GM23248 (cell line): ENCODE results near the gene PIP5K1B.

- RAMPAGE, long total RNA: no peak
Measured at GRCh38 chr9:67711297-67711776, 147.4 kb upstream of the ANKRD20A1 start.

DNA sequence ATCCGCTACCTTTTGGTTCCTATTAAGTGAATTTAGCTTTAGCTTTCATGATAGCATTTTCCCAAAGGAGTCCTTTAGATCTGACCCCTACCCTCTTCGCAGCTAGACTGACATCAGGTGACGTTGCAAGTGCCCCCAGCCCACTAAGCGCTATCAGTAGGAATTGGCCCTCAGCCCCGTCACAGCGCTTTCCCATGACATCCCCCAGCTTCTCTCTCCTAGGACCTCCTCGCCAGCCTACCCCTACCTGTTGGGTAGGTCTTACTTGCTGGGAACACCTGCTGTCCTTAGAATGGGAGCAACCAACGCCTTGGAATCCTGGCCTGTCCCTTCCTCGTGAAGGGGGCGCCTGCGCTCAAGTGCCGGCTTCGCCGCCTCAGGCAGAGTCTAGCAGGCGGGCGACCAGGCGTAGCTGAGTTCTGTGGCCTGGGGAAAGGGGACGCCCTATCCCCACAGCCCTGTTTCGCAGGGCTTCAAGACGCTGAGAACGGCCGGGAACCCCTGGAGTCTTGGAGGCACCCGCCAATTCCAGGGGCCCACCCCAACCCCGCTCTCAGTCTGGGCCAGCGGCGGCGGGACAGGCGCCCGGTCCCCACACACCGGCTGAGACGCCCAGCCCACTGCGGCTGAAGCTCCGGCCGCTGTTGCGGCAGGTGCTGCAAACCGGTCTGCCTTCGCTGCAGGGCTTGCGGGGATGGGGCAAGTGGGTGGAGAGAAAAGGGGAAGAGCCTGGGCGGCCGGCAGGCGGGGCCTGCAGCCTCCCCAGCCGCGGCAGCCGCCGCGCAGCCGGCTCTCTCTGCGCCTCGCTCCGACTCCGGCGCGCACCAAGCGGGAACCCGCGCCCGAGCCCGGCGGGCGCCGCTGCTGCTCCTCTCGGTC is at the start of gene PIP5K1B:
PIP5K1B (plus strand) TSS at position 793 of the 879 bp plus-strand sequence.
- RAMPAGE, long total RNA: no peak

GRCh38 chr9:68714951-68715513 is 10.0 kb downstream of the PIP5K1B start:
- RAMPAGE, long total RNA: no peak

- RAMPAGE, long total RNA: no peak
Measured at GRCh38 chr9:68749317-68750099, 30.4 kb upstream of the PABIR1 start.

- RAMPAGE, long total RNA: no peak
Measured at GRCh38 chr9:68784547-68785260, 4.8 kb downstream of the PABIR1 start.

- RAMPAGE, long total RNA: no peak
Measured at GRCh38 chr9:68798320-68799033, 18.6 kb downstream of the PABIR1 start.

DNA sequence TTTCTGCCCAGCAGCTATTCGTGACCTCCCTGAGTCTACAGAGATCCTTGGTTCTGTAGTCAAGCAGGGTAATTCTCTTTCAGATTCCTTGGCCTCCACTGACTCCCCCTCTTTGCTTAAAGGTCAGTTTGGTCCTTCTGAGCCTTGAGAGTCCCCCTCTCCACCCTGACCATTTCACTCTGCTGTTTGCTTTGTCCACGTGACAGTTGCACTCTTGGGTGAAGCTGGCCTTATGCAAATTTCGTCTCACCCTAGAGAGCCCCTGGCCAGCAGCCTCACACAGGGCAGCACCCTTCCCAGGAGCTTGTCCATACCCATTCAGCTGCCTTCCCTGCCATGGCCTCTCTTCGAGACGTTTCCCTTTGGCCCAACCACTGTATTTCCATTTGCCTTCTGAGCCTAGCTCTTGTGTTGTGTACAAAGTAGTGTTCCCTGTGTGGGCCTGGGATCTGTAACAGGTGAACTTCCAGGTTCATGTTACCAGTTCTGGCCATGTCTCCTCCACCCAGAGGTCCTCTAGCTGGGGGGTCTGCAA is 63.7 kb downstream of the PRKACG start:
- RAMPAGE, long total RNA: no peak

DNA sequence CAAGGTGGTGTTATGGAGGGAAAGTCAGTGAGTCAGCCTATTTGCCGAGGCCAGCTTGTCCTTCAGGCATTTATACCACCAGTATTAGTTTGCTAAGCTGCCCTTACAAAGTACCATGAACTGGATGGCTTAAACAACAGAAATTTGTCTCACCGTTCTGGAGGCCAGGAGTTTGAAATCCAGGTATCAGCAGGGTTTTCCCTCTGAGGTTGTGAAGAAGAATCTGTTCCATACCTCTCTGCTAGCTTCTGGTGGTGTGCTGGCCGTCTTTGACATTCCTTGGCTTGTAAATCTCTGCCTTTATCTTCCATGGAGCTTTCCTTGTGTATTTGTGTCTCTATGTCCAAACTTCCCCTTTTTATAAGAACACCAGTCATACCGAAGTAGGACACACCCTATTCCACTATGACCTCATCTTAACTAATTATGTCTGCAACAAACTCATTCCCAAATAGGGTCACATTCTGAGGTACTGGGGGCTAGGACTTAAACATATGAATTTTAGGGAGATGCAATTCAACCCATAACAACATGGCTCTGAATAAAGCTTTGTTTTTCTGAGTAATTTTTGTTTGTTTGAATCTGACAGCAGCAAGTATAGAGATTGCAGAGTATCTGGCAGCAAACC is 38.3 kb downstream of the PRKACG start:
- RAMPAGE, long total RNA: no peak

DNA sequence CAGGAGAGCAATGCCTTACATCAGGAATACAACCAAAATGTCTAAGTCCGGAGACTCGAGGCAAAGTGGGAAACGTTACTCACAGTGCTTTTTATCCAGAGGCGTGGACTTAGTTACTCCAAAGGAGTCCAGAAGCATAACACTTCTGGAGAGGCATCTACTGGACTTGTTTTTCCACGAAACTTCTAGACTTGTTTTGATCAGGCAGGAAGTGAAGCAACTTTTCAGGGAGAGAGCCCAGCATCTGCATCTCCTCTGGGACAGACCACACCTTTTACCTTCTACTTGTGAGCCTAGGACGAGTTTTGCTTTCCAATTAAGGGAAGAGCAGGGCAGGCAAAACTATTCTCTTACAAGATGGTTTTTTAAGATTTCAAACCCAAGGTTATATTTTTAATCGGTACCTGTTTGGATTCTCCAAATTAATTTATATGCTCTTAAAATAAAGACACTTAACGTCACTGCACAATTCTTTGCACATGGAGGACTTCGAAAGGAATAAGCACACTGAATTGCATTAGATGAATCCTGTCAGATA is 1.1 kb upstream of the TJP2 start:
- RAMPAGE, long total RNA: no peak

DNA sequence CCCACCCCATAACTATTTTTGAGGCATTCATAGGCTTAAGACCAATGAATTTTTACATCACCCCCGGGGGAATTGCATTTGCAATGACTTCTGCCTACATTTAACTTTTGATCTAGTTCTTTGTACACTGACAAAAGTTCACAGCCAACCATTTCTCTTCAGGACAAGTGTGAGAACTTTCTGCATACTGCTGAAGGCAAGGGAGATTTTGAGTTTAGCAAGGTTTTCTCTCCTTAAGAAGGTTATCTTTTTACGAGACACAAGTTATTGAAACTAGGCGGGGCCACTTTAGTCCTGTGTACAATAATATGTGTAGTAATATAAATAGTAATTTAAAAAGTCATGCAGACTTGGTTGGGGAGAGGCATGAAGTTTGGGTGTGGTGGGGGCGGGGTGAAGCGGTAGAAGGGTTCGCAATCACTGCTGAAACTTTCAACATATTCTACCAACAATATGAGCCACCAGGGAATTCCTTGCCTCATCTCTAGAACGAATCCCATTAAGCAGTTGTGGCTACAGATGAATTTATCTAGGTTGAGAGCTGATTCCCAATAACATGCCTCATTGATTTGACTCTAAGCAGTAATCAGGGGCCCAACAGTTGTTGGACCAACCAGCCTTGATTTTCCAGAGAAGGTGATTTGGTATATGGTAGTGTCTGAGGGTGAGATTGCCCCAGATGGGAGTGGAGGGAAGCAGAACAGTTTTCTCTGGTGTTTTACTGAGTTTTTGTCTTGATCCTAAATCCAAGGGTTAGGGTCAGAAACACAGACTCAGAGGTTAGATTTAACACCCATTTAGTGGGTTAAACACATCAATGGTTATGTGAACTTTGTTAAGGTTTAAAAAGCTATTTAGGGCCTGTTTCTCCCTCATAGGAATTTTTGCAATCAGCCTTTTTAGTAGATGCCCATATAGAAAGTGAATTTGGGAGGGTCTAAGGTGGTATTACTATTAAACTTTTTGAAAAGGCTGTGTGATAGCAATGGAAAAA is 2.8 kb downstream of the TJP2 start:
- RAMPAGE, long total RNA: no peak

GRCh38 chr9:69204132-69205484 is 30.5 kb downstream of the TJP2 start:
- RAMPAGE, long total RNA: no peak

DNA sequence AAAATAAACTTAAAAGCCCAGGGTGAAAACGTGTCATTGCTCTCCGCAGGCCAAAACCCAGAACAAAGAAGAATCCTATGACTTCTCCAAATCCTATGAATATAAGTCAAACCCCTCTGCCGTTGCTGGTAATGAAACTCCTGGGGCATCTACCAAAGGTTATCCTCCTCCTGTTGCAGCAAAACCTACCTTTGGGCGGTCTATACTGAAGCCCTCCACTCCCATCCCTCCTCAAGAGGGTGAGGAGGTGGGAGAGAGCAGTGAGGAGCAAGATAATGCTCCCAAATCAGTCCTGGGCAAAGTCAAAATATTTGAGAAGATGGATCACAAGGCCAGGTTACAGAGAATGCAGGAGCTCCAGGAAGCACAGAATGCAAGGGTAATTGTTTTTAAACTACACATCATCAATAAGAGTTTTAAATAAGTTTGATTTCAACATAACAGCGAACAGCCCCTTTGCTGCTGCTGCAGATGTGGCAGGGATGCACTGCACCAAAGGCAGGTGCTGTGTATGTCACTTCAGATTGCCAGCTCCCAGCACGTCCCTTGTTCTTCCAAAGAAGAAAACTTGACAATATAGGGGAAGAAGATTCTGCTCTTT is 73.9 kb upstream of the ENTREP1 start:
- RAMPAGE, long total RNA: no peak

DNA sequence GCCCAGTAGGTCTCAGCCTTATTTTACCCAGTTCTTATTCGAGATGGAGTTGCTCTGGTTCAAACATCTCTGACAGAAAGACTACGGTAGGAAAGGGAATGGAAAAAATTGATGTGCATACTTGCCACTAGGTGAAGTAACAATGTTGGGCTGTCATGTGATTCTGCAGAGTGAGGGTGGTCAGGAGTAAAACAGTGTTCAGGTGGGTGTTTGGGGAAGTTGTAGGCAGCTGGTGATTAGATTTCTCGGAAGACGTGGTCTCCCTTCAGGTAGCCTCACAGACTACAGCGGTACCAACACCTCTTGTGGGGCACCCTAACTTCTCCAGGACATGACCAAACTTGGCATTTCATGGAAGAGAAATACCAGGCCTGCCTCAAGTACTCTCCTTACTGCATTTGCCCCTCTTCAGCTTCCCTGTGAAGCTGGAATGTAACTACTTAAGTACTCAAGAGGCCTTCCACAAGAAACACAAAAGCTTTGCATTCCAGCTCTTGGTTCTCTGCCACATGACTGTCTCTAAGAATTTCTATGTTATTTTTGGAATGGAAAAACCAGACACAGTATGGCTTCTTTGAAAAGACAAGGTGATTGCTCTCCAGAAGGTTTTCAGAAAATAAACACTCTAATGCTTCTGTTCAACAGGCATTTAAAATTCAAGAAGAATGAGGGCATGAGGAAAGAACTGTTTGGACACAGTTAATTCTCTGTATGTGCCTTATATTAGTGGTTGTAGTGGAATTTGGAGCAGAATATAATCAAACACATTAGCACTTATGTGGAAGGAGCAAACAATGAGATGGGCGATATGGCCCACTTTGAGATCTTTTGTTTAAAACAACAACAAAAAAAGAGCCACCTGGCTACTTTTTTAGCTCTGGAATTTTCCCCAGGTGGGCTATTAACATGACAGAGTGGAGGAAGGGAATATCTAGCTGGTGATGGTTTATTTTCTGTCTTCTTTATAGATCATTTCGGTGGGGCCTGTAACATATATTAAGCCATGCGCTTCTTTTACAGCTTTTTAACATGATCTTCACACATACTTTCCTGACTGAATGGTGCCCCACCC is 17.2 kb upstream of the ENTREP1 start:
- RAMPAGE, long total RNA: no peak

GRCh38 chr9:69582148-69582695 is 89.9 kb downstream of the APBA1 start:
- RAMPAGE, long total RNA: no peak

- RAMPAGE, long total RNA: no peak
Measured at GRCh38 chr9:70046128-70047002, 2.7 kb downstream of the MAMDC2 start.

DNA sequence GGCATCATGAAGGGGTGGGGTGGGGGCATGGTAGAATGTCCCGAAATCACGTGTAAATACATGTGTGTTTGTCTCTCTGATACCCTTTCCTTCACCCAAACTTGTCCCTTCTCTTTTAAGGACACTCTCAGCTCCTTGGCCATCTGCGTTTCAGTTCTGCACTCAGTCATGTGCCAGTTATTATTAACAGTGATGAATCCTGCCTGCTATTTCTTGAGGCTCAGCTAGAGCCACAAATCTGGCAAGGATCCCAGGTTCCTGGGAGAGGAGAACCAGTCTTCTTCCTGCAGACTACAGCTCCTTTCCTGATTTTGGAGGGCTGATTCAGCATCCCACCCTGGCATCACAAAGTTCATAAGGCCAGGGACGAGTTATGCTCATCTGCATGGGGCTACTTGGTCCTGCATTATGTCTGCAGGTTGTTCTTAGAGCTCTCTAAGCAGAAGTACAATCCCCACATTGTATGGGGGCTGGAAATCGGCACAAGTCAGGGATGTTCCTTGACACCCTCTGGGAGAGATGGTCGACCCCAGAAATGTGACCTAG is 5.6 kb downstream of the MAMDC2 start:
- RAMPAGE, long total RNA: no peak

DNA sequence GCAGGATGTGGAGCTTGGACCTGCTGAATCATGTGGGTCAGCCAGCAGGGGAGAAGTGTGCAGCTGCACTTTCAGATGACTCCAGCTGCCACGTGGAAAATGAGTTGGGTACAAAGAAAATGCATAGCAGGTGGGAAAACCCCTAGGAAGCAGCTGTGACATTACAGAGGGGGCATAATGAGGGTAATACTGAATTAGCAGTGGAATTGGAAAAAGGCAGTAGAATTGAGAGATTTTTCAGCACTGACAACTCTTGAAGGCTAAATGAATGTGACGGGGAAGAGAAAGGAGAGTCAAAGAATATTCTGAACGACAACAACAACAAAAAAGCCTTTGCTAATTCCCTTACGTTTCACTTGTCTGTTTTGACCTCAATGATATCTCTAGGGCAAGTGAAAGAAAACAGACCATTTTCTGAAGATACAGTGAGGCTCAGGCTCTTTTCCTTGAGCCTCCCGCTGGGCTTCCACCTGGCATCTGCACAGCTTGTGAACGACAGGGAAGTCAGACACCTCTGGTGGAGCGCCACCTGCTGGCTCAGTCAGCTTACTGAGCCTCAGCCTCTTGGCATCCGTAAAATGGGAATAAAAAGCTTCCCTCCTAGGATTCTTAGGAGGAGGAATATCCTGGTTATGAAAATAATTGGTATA is 67.1 kb downstream of the MAMDC2 start:
- RAMPAGE, long total RNA: no peak

- RAMPAGE, long total RNA: no peak
Measured at GRCh38 chr9:70123539-70124301, 80.1 kb downstream of the MAMDC2 start.

GRCh38 chr9:70189656-70190035 is 69.1 kb upstream of the SMC5 start:
- RAMPAGE, long total RNA: no peak

DNA sequence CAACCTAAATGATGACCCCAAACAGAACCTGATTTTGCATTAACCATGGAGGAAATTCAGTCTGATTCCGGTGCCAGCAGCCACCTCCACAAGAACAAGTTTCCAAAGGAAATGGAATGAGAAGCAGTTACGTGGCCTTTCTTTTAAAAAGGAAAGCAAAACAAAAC is 3.1 kb downstream of the KLF9 start:
- RAMPAGE, long total RNA: no peak